Ileum (tissue), 1 donor: ENCODE measurements around a stretch of chr5.

GRCh38 chr5:54518794-54519519 is 1.4 kb downstream of the SNX18 start:
- PRO-cap, result no peak

DNA sequence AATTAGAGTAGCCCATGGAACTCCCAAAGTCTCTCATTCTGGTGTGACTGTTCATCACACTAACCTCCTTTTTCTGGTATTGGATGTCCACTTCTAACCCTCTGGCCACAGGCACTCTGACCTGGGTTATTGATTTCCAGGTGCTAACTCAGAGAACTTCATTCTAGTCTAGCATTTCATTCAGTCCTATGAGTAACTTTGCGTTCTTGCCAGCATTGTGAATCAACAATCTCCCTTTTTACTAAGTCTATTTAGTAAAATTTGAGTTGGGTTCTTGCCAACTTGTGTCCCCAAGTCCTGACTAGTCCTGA is 103.5 kb downstream of the SNX18 start:
- PRO-cap, result no peak

DNA sequence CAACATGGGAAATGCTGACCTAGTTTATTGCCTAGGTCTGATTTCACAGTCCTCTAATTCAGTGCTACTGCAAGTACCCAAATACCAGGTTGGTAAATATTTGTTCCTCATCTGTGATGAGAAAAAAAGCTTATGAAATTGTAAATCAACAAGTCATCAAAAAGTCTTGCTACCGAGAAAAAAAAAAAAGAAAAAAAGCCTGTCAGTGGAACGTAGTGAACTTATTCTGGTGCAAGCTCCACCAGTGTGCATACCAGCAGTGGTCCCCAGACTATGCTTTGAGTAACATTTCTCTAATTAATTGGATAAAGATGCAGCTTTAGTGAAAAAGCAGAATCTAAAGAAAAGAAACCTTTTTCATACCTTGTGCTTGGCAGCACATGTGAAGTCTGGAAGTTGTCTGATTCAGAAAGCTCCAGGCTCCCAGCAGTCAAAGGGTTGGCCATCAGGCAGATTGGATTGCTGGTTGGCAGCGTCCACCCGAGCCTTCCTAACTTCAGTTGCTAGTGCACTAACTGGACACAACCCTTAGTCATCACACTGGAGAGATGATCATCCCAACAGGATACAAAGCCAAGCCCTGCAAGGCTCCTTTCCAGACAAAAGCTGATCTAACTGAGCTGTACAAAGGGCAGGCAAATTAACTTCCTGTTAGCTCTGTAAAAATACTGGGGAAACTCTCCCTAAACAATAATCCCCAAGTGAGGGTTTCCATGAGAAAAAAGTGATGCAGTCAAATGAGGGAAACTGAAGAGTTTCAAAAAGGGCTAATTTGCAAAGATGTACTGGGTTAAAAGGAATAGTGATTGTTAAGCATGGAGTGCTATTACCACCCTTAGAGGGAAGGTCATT is 185.5 kb downstream of the SNX18 start:
- PRO-cap, result no peak

GRCh38 chr5:54772792-54773221 is 212.6 kb downstream of the ESM1 start:
- PRO-cap, result no peak

DNA sequence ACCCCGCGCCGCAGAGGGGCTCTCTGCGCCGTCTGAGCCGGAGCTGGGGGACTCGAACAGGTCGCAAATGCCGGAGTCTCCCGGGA is 278 bp downstream of the CCNO start:
- PRO-cap, result no peak

GRCh38 chr5:55521729-55522419 is 12.9 kb downstream of the PLPP1 start:
- PRO-cap, result no peak

DNA sequence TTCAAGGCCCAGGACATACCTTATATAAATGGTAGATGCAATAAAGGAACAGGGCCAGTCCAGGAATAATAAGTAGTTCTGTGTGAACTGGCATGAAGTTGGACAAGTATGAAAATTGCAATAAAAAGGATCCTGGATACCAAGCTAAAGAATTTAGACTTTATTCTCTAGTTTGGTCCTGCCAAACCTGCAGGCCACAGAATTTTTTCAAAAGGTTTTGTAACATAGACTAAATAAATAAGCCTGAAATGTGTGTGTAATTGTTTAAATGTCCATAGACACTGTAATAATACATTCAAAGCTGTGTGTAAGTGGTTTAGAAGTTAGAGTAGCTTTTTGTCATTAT is 75.7 kb upstream of the PLPP1 start:
- PRO-cap, result no peak

DNA sequence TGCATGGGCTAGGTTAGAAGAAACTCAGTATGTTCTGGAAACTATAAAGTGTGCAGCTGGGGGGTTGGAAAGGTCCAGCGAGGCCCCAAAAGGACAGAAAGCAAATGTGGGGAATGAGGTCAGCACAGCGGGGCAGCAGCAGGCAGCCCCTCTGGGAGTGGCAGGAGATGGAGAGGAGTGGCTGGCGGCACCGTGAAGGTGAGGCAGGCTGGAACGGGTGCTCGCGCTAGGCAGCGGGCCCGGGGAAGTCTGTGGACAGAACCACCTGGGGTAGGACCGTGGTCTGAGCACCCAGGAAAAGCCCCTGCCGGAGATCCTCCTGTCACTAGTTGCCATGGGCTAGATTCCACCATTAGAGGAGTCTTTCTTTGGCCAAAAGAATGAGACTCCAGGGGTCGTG is 61.4 kb downstream of the IL6ST start:
- PRO-cap, result no peak

- PRO-cap, result no peak
Observed at GRCh38 chr5:55938881-55939540, 55.8 kb downstream of the IL6ST start.

GRCh38 chr5:55940504-55941349 is 54.0 kb downstream of the IL6ST start:
- PRO-cap, result no peak

GRCh38 chr5:55992721-55993424 is 1.9 kb downstream of the IL6ST start:
- PRO-cap, result no peak

- PRO-cap, result no peak
Observed at GRCh38 chr5:56025264-56026020, 30.7 kb upstream of the IL6ST start.

DNA sequence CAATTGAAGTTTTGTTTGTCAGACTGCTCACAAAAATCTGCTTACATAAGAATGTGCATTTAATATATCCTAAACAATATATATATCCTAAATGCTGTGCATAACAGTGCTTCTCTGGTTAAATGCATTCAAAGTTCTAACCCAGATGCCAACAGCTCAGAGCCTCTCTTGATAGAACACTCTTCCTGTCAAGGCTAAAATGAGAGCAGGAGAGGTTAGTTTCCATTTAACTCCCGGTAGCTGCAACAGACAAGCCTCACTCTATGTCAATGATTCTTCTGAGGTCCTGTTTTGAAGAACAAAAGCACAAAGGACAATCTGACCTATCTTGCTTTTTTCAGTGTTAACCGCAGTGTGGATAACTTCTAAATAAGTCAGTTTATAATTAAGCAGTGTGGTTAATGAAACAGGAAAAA is 80.8 kb downstream of the ANKRD55 start:
- PRO-cap, result no peak

- PRO-cap, result no peak
Observed at GRCh38 chr5:56154869-56155472, 78.2 kb downstream of the ANKRD55 start.

DNA sequence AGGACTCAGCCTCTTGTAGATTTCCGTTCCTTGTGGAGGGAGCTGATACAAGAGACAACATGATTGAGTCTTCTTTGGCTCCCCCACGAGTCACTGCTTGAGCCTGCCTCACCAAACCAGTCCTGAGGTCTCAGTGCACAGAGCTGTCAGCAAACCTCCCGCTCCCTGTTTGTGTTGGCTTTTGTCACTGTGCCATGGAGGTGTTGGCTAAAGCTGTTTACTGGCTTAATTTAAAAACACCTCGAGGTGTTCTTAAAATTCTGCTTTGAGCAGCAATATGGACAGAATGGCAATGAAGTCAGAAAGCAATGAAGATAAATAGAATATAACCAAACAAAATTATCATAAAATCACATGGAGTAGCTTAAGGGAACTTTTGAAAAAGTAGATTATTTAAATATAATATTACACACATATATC is 234.1 kb upstream of the ANKRD55 start:
- PRO-cap, result no peak

DNA sequence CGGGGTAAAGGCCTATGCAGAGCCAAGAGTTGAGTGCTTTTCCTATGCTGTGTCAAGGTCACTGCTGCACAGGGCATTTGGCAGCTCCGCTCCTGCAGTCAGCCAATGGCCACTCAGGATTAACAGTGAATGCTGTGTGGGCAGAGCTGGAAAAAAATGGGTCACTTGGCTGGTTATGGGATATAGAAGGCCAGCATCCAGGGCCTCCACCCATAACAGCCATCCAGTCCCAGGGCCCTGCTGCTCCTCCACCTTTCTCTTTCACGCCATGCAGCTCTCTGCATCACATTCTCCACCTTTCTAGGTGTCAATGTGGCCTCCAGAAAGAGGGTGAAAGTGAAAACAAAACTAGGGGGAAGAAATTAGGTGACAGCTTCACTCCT is 279.3 kb upstream of the ANKRD55 start:
- PRO-cap, result no peak

DNA sequence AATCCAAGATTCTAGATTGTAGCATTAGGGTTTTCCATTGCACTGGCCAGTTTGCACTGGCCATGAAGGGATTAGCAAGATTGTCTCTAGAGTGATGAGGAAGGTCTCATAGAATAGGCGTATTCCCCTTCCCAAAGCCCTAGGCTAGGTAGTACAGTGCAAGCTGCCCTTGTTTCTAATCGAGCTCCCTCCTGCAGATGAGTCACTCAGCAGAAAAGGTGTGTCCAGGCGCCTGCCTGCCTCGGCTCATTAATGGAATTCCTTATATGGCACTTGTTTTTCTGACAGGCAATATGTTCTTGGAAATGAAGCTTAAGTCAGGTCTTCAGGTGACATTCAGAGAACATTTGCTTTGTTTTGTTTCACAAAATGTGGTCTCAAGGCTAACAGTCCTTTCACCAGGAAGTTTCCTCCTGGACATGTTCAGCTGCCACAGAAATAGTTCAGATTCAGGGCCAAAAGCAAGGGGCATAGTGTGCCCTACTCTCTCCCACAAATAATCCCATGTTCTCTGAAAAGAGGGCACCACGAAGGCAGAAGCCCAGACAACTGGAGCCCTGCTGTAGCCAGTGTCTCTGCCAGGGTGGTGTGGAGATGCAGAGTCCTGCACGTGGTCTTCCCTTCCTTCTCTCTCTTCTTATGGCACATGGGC is 281.2 kb upstream of the MAP3K1 start:
- PRO-cap, result no peak

GRCh38 chr5:56589189-56589573 is 226.2 kb upstream of the MAP3K1 start:
- PRO-cap, result unidirectional peak, plus-strand start at chr5:56589272

DNA sequence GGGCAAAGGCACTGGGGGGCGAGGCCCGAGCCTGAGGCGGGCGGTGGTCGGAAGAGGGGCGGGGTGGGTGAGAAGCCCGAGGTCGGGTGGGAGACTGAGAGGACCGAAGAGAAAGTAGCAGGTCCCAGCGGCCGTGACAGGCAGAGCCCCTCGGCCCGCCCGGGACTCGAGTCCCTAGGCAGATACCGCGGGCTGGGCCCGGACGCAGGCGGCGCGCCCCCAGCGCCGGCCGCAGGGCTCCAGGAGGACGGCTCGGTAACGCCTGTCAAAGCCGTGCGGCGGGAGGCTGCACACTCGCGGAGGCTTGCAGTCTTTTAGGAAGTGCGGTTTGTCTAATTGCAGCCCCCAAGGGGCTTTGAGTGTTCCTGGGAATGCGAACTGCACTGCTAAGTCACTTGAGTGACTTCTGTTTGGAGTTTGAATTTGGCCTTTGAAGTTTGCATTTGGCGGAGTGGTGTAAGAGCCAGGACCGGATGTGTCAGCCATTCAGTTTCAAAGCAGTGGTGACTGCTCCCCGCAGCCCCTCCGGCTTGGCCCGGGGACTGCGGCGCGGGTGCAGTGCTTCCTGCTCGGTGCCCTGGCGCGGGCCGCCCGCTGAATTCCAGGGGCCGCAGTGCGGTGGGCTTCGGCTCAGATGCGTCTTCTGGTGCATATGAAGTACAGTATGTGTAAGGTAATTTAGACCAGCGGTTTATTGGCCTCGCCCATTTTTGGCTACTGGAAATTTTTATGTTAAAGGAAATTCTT is 1.3 kb downstream of the MAP3K1 start:
- PRO-cap, result bidirectional peak, plus-strand start at position 268 of the sequence, minus-strand start at position 168 of the sequence; bidirectional peak, plus-strand start at position 528 of the sequence, minus-strand start at position 499 of the sequence

GRCh38 chr5:56858249-56859002 is 43.1 kb downstream of the MAP3K1 start:
- PRO-cap, result no peak